ENCODE data around the gene WNT5B.

DNA sequence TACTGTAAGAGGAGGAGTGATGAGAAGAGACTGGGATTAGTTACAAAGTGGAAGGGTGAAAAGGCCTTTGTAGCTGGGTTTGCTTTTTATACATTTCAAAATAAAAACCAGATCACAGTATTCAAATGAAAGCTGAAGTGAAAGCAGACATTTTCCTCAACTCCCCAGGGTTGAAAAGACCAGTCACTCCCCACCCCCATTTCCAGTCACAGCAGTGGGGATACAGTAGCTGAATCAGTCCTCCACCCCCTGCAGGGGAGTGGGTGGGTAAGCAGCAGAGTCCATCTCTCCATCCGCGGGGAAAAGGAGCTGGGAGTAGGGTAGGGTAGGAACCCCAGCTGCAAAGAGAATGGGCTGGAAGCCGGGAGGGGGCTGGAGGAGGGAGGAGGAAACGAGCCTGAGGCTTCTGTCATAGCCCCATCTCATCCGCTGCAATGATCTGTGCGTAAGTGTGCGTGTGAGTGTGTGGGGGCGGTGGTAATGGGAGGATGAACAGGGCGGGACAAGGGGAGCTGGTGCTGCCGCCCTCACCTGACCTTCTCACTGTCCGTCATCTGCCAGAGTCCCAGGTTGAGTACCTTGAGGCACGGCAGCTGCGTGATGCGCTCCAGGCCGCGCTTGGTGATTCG lies 1.9 kb downstream of the FBXL14 start:
- PRO-cap = no peak
- RAMPAGE, long total RNA, 2 experiments = no peak in any of the 2 experiments

GRCh38 chr12:1593833-1593898 lies 715 bp downstream of the FBXL14 start:
- PRO-cap = no peak
- RAMPAGE, long total RNA, 2 experiments = no peak in any of the 2 experiments

- PRO-cap = no peak
- RAMPAGE, long total RNA, 2 experiments = no peak in any of the 2 experiments
These were observed 17.1 kb upstream of the WNT5B start for GRCh38 chr12:1611999-1612328.

GRCh38 chr12:1628948-1629278 lies at the start of gene WNT5B:
WNT5B (plus strand) TSS chr12:1629231.
- PRO-cap = unidirectional peak, plus-strand start at chr12:1629203
- RAMPAGE, long total RNA, 2 experiments = no peak in any of the 2 experiments

DNA sequence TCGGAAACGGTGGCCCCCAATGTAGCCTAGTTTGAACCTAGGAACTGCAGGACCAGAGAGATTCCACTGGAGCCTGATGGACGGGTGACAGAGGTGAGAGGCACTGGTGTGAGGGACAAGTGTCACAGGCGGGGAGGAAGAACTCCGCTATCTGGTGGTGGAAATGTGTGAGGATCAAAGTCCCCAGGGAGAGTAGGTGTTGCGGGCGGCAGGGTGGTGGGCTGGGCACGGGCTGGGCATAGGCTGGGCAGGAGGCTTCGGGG lies 179 bp downstream of the WNT5B start:
- PRO-cap = no peak
- RAMPAGE, long total RNA, 2 experiments = no peak in any of the 2 experiments

DNA sequence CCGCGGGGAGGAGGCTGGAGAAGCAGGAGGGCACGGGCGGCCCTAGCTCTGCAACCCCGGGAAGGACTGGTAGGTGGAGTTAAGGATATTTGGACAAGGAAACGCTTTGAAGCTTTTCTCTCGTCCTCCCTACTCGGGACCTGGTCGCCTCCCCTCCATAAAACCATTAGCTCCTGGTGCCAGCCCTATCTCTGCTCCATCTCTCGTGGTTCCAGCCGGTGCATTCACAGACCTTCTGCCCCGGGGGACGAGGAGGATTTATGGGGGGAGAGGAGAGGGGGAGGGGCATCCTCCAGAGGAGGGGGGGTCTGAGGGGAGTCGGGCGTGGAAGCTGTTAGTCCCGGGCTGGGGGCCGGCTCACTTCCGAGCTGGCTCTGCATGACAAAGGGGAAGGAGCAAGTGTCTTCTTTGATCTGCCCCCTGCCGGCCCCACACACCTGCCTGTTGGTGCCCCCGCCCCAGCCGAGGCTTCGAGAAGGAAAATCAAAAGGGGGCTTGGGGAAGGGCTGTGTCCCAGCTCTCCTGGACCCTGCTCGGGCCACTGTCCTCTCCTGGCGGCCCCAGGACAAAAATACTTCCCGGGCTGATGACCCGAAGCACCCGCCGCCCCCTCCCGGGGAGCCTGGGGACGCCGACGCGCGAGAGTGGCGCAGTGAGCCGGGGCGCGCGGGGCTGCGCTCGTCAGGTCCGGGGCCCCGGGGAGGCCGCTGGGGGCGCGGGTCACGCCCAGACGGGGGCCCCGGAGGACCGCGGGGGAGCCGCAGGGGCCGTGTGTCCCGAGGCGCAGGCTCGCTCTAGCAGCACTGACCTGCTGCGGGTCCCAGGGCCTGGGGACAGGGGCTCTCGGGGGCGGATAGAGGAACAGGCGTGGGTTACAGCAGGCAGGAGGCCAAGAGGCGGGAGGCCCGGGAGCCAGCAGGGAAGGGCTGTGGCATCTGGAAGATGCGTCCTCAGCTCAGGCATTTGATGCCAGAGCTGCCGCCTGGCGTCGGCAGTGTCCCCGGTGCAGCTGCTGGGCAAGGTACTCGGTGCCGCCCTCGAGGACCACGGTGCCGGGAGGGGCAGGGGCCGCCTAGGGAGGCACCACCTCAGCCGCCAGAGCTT lies 863 bp downstream of the WNT5B start:
- PRO-cap = bidirectional peak, plus-strand start at position 337 of the sequence, minus-strand start at position 68 of the sequence; bidirectional peak, plus-strand start at position 652 of the sequence, minus-strand start at position 376 of the sequence; bidirectional peak, plus-strand start at position 963 of the sequence, minus-strand start at position 1,011 of the sequence
- RAMPAGE, long total RNA, 2 experiments = no peak in any of the 2 experiments

GRCh38 chr12:1787592-1787999 lies 32.8 kb upstream of the LRTM2 start:
- PRO-cap = no peak
- RAMPAGE, long total RNA, 2 experiments = no peak in any of the 2 experiments

GRCh38 chr12:1809956-1810448 lies 10.4 kb upstream of the LRTM2 start:
- PRO-cap = no peak
- RAMPAGE, long total RNA, 2 experiments = no peak in any of the 2 experiments

DNA sequence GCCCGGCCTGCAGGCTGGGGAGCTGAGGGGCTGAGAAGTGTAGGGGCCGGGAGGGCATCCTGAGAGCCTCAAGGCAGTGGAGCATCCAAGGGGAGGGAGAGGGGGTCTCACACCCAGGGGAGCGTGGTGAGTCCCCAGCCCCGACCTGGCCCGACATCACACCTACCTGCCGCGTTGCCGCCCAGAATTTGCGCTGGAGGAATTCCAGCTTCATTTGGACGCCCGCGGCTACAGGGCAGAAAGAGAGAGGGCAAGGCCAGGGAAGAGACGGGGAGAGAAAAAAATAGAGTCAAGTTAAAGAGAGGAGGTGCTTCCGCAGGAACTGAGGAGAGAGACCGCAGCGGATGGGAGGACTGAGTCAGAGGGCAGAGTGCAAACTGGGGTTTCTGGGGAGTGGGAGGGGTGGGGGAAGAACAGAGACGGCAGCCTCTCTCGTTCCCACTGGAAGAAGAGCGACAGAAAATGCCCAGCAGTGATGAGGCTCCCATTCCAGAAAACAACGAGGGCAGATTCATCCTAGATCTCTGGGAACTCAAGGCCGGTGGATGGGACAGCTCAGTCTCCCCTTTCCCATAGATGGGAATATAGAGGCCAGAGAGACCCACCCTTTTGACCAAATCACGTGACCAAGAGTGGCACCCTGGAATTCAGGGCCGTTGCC lies 8.7 kb upstream of the LRTM2 start:
- PRO-cap = no peak
- RAMPAGE, long total RNA, 2 experiments = no peak in any of the 2 experiments

GRCh38 chr12:2163499-2164438 lies 111.0 kb downstream of the CACNA1C start:
- PRO-cap = no peak
- RAMPAGE, long total RNA, 2 experiments = no peak in any of the 2 experiments

- PRO-cap = no peak
- RAMPAGE, long total RNA, 2 experiments = no peak in any of the 2 experiments
These were observed 127.5 kb downstream of the CACNA1C start for GRCh38 chr12:2179995-2180881.

DNA sequence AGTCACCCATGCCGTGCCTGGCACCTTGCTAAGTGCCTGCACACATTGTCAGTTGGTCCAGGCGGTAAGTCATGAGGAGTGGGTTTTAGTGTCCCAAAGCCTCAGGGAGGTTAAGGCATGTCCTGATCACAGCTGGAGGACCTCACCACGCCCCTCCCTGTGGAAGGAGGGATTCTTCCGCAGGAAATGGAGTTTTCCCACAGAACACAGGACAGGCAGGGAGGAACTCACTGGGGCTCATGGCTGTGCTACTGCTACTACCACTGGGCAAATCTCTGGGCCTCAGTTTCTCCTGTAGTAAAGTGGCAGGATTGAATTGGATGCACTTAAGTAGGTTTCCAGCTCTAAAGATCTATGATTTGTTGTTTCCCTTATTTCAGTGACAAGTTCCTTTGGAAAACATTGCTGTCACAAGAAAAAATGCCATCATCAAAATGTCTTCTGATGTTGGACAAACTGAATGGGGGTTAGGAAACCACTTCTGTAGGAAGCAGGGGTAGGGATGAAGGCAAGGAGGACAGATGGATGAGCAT lies 142.4 kb downstream of the CACNA1C start:
- PRO-cap = unidirectional peak, plus-strand start at position 202 of the sequence
- RAMPAGE, long total RNA, 2 experiments = no peak in any of the 2 experiments

GRCh38 chr12:2268374-2269384 lies 215.9 kb downstream of the CACNA1C start:
- PRO-cap = no peak
- RAMPAGE, long total RNA, 2 experiments = no peak in any of the 2 experiments

DNA sequence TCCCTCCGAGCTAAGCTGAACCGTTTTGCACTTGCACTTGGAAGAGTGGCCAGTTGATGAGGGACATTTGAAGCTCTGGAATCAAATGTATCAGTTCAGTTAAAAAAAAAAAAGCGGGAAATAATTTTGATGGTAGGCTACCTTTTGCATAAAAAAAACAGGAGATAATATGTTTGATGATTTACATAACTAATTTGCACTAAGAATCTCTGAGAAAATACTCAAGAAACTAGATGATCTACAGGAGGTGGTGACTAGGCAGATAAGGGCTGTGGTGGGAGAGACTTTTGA lies 118.2 kb upstream of the FKBP4 start:
- PRO-cap = unidirectional peak, plus-strand start at position 105 of the sequence
- RAMPAGE, long total RNA, 2 experiments = no peak in any of the 2 experiments

DNA sequence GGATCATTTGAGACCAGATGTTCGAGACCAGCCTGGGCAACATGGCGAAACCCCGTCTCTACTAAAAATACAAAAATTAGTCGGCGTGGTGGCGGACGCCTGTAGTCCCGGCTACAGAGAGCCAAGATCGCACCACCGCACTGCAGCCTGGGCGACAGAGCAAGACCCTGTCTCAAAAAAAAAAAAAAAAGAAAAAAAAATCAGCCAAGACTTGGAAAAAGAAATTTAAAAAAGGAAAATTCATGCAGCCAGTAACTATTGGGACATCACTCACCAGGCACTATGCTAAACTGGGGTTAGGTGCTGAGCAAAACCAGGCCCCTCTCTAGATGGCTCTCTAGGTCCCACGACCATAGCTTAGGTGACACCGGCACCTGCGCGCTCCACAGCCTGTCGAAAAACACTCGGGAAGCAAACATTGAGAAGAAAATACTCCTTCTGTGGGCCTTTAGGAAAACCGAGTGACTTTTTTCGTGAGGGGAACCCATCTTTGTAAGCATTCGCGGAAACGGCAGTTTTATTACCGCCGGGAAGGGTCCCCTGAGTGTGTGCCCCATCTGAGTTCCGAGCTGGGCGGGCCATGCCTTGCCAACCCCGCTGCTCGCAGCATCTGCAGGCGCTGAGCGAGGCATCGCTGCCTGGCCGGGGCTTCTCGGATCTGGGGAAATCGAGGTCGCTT lies 908 bp upstream of the FKBP4 start:
- PRO-cap = no peak
- RAMPAGE, long total RNA, 2 experiments = no peak in any of the 2 experiments

GRCh38 chr12:2797579-2797992 lies 2.8 kb downstream of the FKBP4 start:
- PRO-cap = no peak
- RAMPAGE, long total RNA, 2 experiments = no peak in any of the 2 experiments

DNA sequence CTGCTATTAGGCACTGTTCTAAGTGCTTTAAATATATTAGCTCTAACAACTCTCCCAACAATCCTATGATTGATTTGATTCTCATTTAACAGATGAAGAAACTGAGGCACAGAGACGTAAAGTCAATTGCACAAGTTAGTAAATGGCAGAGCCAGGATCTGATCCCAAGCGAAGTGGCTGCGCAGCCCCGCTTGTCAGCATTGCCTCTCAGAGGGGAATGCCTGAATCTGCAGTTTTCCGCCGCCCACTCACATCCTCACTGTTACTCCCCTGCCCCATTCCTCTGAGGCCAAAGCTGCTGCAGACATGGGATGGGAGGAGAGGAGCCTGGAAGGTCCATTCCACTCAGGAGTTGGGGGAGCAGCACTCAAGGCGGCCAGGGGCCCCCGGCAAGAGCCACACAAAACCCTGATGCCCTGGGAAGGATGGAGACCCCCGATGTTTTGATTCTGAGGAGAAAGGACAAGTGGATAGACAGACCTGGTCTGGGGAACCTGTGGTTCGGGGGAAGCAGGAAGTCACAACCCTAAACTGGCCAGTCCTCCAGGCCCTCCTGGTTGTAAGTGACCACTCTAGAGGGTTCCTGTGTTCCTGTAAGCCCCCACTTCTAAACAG lies 970 bp downstream of the NRIP2 start:
- PRO-cap = no peak
- RAMPAGE, long total RNA, 2 experiments = no peak in any of the 2 experiments

DNA sequence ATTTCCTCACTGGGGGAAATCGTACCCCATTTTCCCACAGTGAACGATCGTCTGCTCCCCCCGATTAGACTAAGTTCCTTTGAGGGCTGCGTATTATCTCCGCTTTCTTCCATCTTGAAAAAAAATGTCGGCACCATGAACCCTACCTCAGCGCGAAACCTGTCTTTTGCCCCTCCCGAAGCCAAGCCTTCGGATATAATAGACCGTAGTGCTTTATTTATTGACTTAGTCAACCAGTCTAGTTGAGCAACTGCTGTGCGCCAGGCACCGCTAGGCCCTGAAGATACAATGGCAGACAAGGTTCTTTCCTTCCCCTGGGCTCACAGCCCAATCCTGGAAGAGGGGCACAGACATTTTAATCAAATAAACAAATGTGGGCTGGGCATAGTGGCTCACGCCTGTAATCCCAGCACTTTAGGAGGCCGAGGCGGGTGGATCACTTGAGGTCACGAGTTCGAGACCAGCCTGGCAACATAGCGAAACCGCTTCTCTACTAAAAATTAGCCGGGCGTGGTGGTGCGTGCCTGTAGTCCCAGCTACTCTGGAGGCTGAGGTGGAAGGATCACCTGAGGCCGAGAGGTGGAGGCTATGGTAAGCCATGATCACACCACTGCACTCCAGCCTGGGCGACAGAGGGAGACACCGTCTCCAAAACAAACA lies 630 bp downstream of the RHNO1 start:
- PRO-cap = bidirectional peak, plus-strand start at position 228 of the sequence, minus-strand start at position 168 of the sequence
- RAMPAGE, long total RNA, 2 experiments = no peak in any of the 2 experiments

DNA sequence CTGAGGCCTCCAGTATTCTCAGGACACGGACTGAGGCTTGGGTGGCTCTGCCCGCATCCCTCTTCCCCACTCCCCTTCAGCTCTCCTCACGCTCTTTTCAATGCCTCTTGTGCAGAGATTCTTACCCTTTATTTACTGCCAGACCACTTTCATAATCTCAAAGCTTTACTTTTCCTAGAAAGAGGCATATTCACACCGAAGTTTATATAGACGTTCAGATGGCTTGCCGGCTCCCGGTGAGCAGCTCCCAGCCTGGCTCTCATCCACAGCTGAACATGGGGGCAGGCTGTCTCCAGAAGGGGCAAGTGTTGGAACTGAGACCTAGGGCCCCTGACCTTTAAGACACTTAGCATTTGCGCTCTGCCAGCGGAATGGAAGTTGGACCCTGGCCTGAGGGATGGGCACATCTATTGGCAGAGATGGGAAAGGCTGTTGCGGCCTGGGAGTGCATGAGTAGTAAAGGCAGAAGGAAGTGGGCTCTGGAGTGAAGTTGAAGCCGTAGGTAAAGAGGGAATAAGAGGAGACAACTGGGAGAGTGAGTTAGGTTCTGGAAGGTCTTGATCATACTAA lies 54.3 kb upstream of the TSPAN9 start:
- PRO-cap = no peak
- RAMPAGE, long total RNA, 2 experiments = no peak in any of the 2 experiments

DNA sequence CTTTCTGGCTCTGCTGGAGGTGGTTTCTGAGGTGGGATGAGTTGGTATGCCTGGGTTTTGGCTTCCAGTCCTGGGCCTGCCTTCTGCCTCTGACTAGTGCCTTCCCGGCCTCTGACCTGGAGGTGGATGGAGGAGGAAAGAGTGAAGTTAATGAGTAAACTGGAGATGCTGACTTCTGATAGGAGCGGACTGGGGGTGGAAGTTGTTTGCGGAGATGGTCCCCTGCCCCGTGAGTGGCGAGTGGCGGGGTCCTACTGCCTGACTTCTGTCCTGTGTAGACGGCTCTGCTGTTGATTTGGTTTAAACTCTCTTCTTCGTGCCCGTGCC lies 8.5 kb downstream of the TSPAN9 start:
- PRO-cap = no peak
- RAMPAGE, long total RNA, 2 experiments = no peak in any of the 2 experiments

Data from prostate gland (tissue), 2 donors.